Measurements from ENCODE around the genes CNN3 and ALG14.

GRCh38 chr1:93509353-93510040 is 61.6 kb downstream of the FNBP1L start:
- PRO-cap = no peak
- RAMPAGE, long total RNA = no peak

GRCh38 chr1:93516057-93516809 is 68.3 kb downstream of the FNBP1L start:
- PRO-cap = no peak
- RAMPAGE, long total RNA = no peak

GRCh38 chr1:93638597-93638822 is 43.1 kb downstream of the BCAR3 start:
- PRO-cap = no peak
- RAMPAGE, long total RNA = no peak

- PRO-cap = no peak
- RAMPAGE, long total RNA = no peak
These were observed 21.7 kb downstream of the BCAR3 start for GRCh38 chr1:93659773-93660477.

- PRO-cap = no peak
- RAMPAGE, long total RNA = no peak
These were observed 13.2 kb upstream of the BCAR3 start for GRCh38 chr1:93694731-93695336.

DNA sequence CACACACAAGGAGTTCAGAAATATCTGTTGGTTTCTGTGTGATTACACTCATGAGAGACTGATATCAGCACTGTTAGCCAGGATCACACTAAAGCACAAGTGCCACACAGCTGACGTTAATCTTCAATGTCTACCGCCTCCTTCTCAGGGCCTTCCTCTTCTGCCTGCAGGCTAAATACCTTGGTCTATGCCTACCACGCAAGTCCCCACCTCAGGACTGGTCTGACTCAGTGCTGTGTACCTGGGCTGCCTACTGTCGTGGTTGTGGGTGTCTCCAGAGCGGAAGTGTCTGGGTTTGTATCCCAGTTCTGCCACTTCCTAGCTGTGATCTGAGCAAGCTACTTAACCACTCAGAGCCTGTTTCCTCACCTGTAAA is 60.8 kb downstream of the DNTTIP2 start:
- PRO-cap = no peak
- RAMPAGE, long total RNA = no peak

GRCh38 chr1:94295662-94296583 is 58.5 kb upstream of the ARHGAP29 start:
- PRO-cap = no peak
- RAMPAGE, long total RNA = no peak

GRCh38 chr1:94425604-94426438 is 7.6 kb downstream of the ABCD3 start:
- PRO-cap = no peak
- RAMPAGE, long total RNA = no peak

- PRO-cap = unidirectional peak, plus-strand start at chr1:94860567; unidirectional peak, plus-strand start at chr1:94860603
- RAMPAGE, long total RNA = no peak
These were observed 40.4 kb downstream of the SLC44A3 start for GRCh38 chr1:94860367-94861130.

DNA sequence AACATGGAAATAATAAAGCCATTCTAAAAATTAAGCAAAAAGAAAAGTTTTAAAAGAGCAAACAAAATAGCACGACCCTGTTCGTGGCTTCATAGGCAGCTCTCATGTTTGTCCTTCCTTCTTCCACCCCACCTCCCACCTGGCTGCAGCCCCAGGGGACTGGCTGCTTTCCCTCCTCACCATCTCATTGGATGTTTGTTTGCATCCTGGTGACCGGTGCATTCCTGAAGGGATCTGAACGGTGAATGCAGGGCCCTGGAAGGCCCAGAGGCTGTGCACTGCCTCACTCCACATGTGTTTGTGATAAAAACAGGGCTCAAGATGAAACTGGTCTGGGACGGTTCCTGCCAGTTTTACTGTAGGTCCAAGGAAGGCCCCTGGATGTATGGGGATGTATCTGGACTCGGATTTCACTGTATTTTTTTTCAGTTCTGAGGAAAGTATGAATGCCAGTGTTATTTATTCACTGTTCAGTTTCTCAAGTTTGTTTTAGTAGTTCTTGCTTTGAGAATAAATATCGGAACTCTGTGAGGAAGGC is 42.8 kb downstream of the CNN3 start:
- PRO-cap = bidirectional peak, plus-strand start at position 356 of the sequence, minus-strand start at position 300 of the sequence
- RAMPAGE, long total RNA = no peak

- PRO-cap = bidirectional peak, plus-strand start at chr1:94927400, minus-strand start at chr1:94927133
- RAMPAGE, long total RNA = start-site peak on the minus strand at chr1:94927077-94927143, 2,836 and 1,868 reads in 2 replicates
These were observed at the start of gene CNN3 for GRCh38 chr1:94926792-94927282. TSS of gene CNN3 (minus strand) at chr1:94927110.

DNA sequence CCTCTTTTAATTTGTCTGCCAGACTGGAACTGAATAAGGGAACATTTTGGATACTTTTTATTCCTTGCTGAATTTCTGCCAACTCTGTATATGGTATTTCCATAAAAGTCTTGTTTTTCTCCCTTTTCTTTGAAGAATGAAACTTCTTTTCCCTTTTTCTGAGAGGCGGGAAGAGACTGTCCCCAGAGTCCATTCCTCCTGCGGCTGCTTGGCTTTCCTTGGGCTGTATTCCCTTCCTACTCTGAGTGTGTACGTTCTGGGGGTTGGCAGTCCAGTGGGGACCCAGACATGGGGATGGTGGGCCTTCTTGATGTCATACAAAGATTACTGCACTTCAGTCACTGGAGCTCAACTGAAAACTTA is 46.6 kb upstream of the CNN3 start:
- PRO-cap = no peak
- RAMPAGE, long total RNA = no peak

- PRO-cap = bidirectional peak, plus-strand start at chr1:95072668, minus-strand start at chr1:95072616; bidirectional peak, plus-strand start at chr1:95073018, minus-strand start at chr1:95072951
- RAMPAGE, long total RNA = start-site peak on the minus strand at chr1:95072877-95072924, 182 and 21 reads in 2 replicates
These were observed at the start of gene ALG14 for GRCh38 chr1:95071961-95073135. TSS of gene ALG14 (minus strand) at chr1:95072951.

GRCh38 chr1:95084215-95085078 is 11.7 kb upstream of the ALG14 start:
- PRO-cap = no peak
- RAMPAGE, long total RNA = no peak

DNA sequence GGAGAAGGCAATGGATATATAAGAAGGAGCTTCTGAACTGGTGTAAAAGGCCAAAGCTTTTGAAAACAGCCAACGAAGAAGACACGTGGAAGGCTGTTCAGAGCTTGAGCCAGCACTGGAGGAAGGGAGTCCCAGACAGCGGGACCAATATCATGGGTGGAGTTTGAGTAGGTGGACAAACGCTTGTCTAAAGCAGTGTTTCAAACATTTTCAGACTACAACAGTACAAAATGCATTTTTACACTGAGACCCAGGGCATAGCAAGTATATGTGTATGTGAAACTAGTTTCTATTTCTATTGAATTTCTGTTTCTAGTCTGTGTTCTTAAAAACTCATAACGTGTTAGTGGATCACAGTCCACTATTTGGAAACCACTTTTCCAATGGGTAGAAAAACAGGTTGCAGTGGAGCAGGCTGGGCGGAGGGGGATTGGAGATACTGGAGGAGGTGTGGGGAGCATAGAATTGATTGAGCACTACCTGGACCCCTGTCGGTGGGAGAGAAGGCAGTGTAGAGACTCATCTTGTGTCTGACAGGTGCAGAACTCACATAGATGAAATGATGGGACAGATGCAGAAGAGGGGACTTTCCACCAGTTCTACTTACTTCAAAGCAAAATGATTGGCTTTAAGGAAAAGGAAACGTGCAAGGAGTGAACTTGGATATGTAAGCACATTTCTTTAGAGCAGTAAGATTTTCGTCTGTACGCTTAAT is 3.5 kb downstream of the TLCD4 start:
- PRO-cap = no peak
- RAMPAGE, long total RNA = no peak

GRCh38 chr1:95625314-95625589 is 391.2 kb downstream of the RWDD3 start:
- PRO-cap = no peak
- RAMPAGE, long total RNA = no peak

- PRO-cap = unidirectional peak, plus-strand start at chr1:96844436
- RAMPAGE, long total RNA = no peak
These were observed 122.6 kb downstream of the PTBP2 start for GRCh38 chr1:96844281-96844495.

GRCh38 chr1:97169706-97170174 is 448.2 kb downstream of the PTBP2 start:
- PRO-cap = no peak
- RAMPAGE, long total RNA = no peak

DNA sequence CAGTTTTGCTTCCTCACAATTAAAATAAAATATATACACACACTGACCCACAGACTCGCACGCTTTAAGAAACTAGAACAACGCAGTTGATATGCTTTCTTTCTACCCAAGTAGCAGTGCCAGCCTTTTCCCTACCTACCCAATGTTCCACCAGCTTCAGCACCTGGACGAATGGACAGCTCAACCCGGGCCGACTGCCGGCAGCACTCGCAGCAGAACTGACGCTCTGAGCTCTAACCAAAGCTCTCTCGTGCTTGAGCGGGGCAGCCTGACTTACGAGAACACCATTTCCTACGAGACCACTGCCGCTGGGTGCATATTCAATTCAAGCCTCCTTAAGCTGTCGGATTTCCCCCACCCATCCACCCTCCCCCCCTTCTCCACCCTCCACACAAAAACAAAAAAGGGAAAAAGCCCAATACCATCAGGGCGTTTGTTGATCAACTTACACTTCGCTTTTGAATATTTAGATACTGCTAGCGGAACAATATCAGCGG is 127.4 kb upstream of the DPYD start:
- PRO-cap = no peak
- RAMPAGE, long total RNA = no peak

DNA sequence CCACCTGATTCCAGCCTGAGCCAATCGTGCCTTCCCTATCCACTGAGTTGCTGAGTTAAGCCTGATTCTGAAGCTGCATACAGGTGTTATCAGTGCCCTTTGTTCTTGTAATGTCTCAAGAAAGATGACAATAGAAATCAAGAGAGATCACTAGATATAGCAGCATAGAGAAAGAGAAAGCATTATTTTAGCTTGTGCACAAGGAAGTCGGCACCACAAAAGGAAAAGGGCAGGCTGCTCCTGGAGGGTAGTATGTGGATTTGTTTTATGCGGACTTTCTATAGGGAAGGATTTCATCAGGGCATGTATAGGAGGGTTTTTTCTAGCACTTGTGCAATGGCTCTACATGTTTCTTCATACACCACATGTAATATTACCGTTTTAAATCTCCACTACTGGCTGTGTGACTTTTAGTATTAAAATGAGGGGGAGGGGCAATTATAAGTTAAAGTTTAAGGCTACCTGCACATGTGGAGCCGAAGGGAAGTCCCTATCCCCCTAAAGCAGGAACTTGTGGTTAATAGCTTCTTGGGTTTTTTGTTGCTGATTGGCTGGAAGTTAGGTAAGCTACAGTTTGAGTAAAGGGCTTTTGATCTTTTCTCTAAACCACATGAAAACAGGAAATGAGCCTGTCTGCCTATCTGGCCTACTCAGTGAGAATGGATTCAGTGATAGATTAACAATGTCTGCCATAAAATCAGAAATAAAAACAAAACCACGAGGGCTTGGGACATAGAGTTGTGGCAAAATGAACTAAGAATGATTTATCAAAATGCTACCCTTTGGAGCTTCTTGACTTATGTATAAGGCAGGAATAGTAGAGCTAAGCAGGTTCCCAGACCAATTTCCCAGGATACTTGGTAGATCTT is 133.3 kb downstream of the PLPPR5 start:
- PRO-cap = no peak
- RAMPAGE, long total RNA = no peak

All from urinary bladder (tissue), 3 donors.